Cardiac ventricle fibroblast (primary cell): ENCODE results near the genes MTMR3, SEC14L3 and SEC14L4.

GRCh38 chr22:29872987-29873504 is 9.9 kb upstream of the MTMR3 start:
- RAMPAGE, long total RNA = no peak

- RAMPAGE, long total RNA = start-site peak on the plus strand at chr22:29883155-29883210, 52 and 48 reads in 2 replicates
Measured at GRCh38 chr22:29882827-29883345, at the start of gene MTMR3. MTMR3 (plus strand) TSS chr22:29883174.

GRCh38 chr22:30002709-30003542 is 77.3 kb upstream of the HORMAD2 start:
- RAMPAGE, long total RNA = no peak

DNA sequence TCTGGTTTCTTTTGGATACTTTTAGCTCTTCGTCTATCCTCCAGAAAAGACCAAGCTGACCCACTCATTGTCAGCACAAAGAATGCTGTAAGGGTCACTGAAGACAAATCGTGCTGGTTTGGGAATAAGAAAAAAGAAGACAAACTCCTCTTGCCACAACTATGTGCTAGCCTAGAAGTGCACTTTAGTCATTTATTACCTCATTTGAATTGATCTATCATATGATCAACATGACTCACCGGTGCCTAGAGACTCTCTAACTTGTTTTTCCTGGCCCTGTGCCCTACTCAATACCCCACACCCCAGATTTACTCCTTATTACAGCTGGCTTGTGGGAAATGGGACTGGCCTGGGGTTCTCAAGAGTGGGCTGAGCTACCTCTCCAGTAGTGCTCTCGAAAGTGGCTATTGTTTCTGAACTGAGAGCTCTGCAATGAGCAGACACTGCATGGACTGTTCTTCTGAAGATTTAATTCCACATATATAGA is 35.9 kb upstream of the HORMAD2 start:
- RAMPAGE, long total RNA = no peak

DNA sequence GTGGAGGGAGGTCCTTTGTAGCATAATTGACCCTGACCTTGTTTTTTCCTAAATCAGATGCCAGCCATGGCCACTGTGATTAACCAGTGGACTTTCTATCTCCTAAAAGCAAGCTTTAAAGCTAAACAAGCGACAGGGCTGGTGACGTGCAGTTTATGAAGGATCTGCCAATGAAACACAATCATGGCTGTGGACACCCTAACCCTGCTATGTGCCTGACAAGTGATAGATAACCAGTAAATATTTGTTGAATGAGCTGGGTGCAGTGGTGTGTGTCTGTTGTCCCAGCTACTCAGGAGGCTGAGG is 64.2 kb downstream of the LIF start:
- RAMPAGE, long total RNA = no peak

DNA sequence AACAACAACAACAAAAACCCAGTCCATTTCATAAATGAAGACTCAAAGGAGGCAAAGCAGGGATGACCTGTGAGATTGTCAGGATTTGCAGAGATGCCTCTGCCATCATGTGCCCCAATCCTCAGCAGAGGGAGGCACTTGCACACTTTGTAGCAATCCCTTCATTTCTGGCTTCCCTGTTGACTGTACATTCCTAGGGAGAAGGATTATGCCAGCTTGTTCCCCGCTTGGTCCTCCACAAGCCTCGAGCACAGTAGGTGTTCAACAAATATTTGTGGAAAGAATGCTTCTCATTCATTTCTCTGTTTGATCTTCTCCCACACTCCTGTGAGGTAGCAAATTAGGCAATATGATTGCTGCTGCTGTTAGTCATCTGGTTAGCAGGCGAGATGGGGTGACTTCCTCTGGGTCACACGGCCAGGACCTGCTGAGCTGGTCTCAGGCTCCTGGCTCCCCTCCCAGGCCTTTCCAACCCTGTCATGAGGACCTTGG is 34.1 kb downstream of the LIF start:
- RAMPAGE, long total RNA = no peak

DNA sequence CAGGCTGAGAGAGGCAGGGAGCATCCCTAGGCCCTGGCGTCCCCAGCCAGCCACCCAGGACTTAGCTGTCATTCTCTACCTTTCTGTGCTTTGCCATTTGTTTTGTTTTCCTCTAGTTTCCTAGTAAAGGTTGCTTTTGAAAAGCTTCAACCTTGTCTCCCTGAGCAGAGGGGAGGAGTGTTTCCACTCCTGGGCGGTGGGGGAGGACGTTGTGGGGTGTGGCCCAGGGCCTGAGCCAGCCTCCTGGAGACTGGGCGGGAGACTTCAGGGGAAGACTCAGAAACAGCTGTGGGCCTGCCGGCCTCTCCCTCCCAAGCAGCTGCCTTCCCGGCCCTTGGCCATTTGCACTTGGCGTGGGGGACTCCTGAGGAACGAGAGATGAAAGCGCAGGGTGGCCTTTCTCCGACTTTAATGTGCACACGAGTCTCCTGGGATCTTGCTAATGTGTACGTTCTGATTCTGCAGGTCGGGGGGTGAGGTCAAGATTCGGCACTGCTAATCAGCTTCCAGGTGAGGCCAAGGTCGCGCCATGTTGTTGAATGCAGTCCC is 8.0 kb downstream of the LIF start:
- RAMPAGE, long total RNA = no peak

- RAMPAGE, long total RNA = no peak
Measured at GRCh38 chr22:30305477-30305910, 16.2 kb upstream of the CASTOR1 start.

DNA sequence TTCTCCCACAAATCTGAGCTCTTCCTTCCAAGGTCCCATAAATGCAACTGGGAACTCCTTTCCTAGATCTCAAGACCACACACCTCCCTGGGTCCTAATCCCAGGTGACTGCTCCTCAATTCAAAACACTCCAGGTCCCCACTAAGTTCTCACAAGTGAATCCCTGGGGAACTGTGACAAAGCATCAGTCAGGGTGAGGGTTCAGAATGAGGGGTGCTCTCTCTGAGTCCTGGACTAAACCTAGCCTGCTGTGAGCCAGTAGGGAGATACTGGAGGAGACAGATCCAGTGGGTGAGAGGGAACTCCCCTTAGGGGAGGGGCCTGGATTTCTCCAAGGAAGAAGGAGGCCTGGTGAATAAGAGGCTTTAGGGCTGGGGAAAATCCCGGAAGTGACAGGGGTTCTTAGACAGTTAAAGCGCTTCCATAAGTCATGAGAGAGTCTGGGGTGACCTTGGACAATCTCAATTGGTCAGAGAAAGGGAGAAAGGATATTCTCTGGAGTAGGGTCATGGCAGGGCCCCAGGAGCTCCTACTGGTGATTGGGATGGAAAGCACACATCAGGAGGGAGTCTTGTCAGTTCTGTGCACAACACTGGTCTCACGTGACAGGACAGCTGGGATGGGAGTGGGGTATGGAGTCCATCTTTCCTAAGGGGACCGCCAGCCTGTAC is 1.7 kb downstream of the TBC1D10A start:
- RAMPAGE, long total RNA = no peak

DNA sequence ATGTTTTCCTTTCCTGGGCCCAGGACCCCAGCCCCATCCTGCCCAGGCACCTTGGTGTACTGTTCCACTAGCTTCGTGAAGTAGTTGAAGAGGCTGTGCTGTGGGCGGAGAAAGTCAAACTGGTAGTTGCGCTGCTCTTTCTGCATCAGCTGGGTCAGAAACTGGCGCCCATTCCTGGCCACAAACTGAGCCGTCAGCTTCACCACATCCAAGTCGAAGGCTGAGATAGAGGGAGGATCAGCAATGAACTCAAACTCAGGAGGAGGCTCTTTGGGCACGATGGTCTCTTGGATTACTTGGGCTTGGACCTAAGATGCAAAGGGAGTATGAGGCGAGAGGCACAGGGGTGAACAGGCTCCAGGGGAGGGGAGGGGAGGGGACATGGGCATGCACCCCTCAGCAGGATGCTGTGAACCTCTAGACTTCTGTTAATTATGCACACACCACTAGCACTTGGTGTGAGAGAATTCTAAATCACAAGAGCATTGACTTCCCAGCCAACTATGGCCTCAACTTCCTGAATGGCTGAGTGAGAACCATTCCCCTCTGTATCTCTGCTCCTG is 11.7 kb downstream of the SF3A1 start:
- RAMPAGE, long total RNA = no peak

- RAMPAGE, long total RNA = no peak
Measured at GRCh38 chr22:30375287-30375717, 11.9 kb downstream of the RNF215 start.

GRCh38 chr22:30379220-30379811 is 7.9 kb downstream of the RNF215 start:
- RAMPAGE, long total RNA = no peak

- RAMPAGE, long total RNA = no peak
Measured at GRCh38 chr22:30398107-30398728, 1.4 kb downstream of the SEC14L2 start.

GRCh38 chr22:30471906-30472316 is at the start of gene SEC14L3:
SEC14L3 (minus strand) TSS chr22:30472017.
- RAMPAGE, long total RNA = no peak

GRCh38 chr22:30505115-30506000 is at the start of gene SEC14L4:
SEC14L4 (minus strand) TSS chr22:30505695.
- RAMPAGE, long total RNA = no peak

DNA sequence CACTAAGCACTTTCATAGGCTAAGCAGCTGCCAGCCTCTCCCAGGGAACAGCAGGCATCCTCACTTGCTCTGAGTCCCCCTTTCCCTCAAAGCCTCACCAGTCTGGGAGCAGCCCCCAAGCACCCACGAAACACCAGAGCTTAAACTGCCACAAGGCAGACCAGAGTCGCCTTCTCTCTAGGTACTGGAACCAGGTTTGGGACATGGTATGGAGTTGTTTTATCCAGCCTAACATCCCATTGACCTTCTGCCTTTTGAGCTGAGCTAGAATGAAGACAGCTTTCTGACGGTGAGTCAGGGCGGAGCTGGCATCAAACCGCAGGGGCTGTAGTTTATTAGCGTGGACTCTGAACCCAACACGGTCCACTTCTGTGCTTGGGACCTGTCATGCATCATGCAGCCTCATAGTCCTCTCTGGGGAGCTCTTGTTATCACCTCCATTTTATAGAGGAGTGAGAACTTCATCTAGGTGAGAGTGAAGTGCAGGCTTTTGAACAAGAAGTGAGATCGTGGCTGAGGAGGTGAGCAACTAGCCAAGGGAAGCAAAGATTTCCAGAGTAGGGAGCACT is 8.4 kb downstream of the GAL3ST1 start:
- RAMPAGE, long total RNA = no peak

DNA sequence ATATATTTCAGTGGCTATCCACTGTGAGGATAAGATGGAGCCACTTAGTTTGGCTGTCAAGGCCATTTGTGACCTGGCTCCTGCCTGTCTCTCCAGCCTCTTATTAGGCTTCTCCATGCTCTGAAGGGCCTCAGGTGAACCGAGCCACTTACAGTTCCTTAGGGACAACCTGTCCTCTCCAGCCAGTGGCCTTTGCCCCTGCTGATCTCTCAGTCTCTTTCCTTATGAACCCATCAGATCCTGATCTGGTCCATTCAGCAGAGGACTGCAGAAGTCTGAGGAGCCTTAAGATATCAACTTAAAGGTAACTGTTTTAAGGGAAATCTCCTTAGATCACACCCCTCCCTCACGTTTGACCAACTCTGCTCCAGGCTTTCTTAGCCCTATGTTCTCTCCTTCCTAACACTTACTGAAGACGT is 2.4 kb downstream of the DUSP18 start:
- RAMPAGE, long total RNA = no peak

GRCh38 chr22:30667002-30667553 is 597 bp downstream of the DUSP18 start:
- RAMPAGE, long total RNA = no peak

DNA sequence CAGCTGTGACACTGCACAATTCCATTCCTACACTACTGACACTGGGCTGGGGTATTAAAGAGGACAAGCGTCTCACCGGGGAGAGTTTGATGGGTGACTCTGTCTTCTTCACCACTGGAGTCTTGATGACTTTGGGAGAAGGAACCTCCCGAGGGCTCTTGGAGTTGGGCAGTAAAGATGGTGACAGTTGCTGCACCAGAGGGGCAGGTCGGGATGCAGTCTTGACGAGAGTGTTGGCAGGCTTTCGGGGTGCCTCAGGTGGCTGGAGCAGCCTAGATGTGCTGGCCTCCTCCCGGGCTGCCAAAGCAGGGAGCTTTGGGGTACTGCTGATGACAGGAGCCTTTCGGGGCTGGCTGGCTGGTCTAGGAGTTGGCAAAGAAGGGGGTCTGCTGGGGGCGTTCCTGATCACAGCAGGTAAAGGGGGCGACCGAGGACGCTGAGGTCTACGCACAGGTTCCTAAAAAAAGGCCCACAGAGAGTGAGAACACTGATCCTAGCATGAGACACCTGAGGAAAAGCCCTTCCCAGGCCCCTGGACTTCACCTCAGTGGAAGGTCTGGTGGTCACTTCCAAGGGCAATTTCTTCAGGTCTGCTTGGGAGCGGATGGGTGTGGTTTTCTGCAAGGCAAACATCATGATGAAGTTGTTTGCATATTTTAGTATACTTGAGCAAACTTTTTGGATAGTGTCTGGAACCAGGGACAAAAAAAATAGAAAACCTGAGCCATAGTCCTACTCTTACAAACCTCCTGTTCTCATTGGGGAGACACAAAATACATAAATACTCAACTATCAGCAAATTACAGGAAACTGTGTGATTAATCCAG is 33.7 kb downstream of the MORC2 start:
- RAMPAGE, long total RNA = no peak

DNA sequence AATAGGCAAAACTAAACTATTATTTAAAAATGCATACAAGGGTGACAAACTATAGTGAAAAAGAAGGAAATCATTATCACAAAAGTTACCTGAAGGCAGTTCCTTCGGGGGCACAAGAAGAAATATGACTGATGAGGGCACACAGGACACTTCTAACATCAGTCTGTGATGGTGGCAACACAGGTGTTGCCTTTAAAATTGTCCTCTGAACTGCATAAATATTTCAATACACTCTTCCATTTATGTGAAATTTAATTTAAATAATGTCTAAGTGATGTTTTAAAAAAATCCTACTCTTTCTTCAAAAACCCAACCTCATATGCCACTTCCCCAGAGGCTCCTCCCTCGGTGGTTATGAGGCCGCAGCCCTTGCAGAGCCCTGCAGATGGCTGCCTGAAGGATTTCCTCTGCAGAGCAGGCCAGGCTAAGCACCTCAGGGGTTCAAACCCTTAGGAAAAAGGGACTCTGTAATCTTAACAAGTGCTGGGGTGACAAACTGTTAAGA is 25.3 kb downstream of the MORC2 start:
- RAMPAGE, long total RNA = no peak